Uterus (tissue), 7 donors: ENCODE measurements around a stretch of chr6.

DNA sequence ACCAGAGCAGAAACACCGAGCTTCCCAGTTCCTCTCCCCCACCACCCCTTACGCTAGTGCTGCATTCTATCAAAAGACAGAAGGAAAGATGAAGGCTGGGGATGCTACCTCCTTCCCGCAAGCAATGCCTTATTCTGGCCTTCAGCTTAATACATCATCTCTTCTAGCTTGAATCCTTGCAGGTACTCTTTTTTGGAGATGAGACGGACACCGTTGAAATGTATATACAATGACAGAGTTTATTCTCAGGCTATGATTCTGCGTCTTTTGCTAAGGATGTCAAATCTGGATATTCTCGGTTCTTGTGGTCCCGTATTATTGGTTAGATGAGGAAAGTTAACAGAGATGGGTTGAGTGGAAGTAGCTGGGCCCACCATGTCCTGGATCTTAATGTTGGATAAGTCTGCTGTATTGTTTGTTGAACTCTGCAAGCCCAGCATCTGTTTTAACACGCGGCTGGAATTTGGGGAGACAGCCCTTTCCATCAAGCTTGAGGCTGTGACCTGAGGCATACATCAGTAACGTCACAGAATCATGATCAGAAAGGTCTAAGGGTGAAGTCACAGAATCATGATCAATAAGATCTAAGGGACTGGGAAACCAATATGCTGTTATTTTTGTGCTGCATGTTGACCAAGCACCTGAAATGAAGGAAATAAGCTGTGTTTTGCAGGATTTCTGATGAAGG lies 103.9 kb downstream of the JARID2 start:
- PRO-cap, 4 experiments = no peak in any of the 4 experiments
- RAMPAGE, long total RNA, 2 experiments = no peak in any of the 2 experiments
- RRBS = no CpG with 5 or more reads among the region's 11 CpGs

DNA sequence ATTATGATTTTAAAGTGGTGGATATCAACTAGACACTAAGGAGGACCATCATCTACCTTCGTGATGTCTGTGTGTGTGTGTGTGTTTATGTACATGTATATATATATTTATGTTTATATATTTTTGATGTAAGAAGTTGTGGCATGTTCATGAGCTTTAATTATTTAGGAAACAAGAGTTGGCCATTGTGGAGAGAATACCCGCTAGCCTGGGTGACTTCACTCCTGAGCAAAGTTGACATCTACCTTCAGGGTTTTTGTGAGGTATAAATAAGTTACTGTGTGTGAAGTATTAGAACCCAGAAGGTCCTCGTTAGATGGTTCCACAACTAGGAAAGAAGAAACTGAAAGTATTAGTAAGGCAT lies 153.5 kb downstream of the JARID2 start:
- PRO-cap, 4 experiments = no peak in any of the 4 experiments
- RAMPAGE, long total RNA, 2 experiments = no peak in any of the 2 experiments
- RRBS = no CpG with 5 or more reads among the region's 3 CpGs

DNA sequence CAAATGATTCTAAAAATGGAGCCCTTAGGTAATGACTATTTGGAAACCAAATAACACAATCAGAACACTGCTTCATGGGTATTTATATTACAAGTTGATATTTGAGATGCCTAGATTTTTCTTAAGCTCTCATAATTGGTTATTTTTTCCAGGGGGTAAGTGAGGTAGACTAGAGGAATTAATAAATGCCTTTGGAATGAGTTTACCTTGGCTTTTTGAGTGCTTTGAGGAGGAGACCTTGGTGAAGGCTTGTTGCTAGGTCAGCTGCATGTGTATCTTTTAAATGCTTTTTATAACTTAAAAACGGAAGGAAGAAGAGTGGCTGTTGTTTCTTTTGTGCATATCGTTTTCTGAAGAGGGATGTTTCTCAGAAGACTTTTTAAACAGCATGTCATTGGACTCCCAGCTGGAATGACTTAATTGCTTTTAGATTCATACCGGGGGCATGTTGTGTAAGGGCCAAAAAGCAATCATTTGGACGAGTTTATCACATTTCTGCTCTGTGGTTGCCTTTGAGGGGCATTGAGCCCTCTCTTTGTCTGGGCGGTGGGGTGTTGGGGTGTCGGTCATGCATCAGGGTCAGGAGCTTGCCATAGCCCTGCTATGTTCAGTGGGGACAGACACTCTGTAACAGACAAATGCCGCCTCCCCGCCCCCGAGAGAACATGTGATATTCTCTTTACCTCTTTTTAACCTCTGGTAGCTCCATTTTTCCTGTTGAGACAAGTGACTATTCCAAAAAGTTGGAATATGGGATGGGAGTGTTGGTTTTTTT lies 185.9 kb downstream of the DTNBP1 start:
- PRO-cap, 4 experiments = no peak in any of the 4 experiments
- RAMPAGE, long total RNA, 2 experiments = no peak in any of the 2 experiments
- RRBS = no CpG with 5 or more reads among the region's 9 CpGs

DNA sequence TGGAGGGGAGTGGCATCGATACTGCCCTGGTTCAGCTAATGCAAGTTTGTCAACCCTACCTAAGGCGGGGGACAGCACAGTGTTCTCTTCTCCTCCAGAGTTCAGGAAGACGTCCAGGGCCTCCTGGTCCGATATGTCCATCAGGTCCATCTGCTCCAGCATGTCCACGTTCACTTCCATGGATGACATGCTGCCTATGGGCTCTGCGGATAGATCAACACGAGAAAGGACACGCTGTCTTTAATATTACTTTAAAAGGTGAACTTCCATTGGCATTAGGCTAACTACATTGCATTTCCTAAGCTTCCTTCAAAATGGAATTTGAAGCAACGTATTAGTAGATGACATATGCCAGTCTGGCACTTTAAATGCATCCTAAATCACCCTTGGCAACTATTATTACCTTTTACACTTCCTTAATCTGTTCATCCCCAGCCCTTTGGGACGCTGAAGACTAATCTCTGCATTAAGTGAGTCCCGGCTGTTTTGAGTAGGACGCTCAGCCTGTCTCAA lies 138.3 kb downstream of the DTNBP1 start:
- PRO-cap, 4 experiments = no peak in any of the 4 experiments
- RAMPAGE, long total RNA, 2 experiments = start-site peak on the minus strand in 1 of 2 experiments, centred at position 131 of the sequence, 11 reads per replicate
- RRBS = no CpG with 5 or more reads among the region's 12 CpGs

GRCh38 chr6:15621269-15622164 lies 41.3 kb downstream of the DTNBP1 start:
- PRO-cap, 4 experiments = peak in 2 of 4 experiments; most common minus-strand start chr6:15621827 (in 2)
- RAMPAGE, long total RNA, 2 experiments = no peak in any of the 2 experiments
- RRBS = no CpG with 5 or more reads among the region's 6 CpGs

GRCh38 chr6:15691206-15691682 lies 28.4 kb upstream of the DTNBP1 start:
- PRO-cap, 4 experiments = peak in 1 of 4 experiments; most common plus-strand start chr6:15691570 (in 1)
- RAMPAGE, long total RNA, 2 experiments = no peak in any of the 2 experiments
- RRBS = no CpG with 5 or more reads among the region's 16 CpGs

GRCh38 chr6:15727457-15727752 lies 64.6 kb upstream of the DTNBP1 start:
- PRO-cap, 4 experiments = no peak in any of the 4 experiments
- RAMPAGE, long total RNA, 2 experiments = no peak in any of the 2 experiments

GRCh38 chr6:15896964-15897642 lies 231.8 kb upstream of the MYLIP start:
- PRO-cap, 4 experiments = no peak in any of the 4 experiments
- RAMPAGE, long total RNA, 2 experiments = no peak in any of the 2 experiments
- RRBS = no CpG with 5 or more reads among the region's 6 CpGs

- PRO-cap, 4 experiments = peak in 1 of 4 experiments; most common plus-strand start chr6:16235867 (in 1)
- RAMPAGE, long total RNA, 2 experiments = no peak in any of the 2 experiments
- RRBS = no CpG with 5 or more reads among the region's 4 CpGs
These were observed 2.7 kb upstream of the GMPR start for GRCh38 chr6:16235578-16236189.

DNA sequence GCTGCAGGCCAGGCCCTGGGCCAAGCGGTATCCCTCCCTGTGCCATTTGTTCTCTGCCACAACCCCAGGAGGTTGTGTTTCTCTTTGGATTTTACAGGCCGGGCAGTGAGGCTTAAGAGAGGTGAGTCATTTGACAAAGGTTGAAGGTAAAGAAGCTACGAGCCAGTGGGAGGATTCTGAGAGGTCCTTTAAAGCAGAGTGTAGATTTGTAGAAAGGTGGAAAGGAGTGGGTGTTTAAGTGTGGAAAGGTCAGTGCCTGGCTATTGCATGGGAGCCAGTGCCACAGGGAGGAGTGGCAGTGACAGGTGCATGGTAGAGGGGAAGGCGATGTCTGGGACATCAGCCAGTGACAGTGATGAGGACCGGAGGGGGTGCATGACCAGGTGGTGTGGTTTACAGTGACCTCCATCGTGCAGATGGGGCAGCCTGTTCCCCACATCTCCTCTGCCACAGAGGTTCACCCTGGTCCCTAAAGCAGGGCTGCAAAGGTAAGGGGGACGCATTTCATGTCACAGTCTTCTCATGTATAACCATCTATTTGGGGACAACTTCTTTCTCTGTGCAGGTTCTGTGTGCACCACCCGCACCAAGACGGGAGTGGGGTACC lies 39.9 kb downstream of the GMPR start:
- PRO-cap, 4 experiments = no peak in any of the 4 experiments
- RAMPAGE, long total RNA, 2 experiments = no peak in any of the 2 experiments
- RRBS = no CpG with 5 or more reads among the region's 9 CpGs

DNA sequence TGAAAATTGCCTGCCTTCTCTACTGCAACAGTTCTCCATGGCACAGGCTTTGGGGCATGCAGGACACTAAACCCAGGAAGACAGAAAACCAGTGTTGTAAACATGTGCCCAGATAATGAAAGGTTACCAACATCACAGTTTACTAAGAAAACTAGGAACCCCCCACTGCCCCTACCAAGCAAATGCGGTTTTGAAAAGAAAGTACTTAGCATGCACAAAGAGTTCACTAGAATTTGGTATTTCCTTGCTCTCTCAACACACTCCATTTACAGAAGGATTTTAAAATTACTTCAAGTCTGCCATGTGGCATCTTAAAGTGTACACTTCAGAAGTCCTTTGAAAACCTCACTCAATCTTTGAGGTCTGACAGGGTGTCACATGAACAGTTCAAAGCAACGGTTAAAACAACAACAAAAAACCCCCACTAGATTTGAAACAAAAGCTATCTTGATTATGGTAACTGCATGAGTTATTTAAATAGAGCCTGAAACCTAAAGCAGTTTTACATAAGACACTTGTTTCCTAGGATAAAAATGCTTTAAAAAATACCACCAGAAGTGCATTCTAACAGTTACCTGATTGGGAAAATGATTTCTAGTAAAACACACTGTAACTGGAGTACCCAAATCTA lies 245.1 kb downstream of the GMPR start:
- PRO-cap, 4 experiments = no peak in any of the 4 experiments
- RAMPAGE, long total RNA, 2 experiments = no peak in any of the 2 experiments
- RRBS = no CpG with 5 or more reads among the region's 2 CpGs

GRCh38 chr6:16683741-16684395 lies 77.4 kb downstream of the ATXN1 start:
- PRO-cap, 4 experiments = no peak in any of the 4 experiments
- RAMPAGE, long total RNA, 2 experiments = no peak in any of the 2 experiments
- RRBS = no CpG with 5 or more reads among the region's 4 CpGs

DNA sequence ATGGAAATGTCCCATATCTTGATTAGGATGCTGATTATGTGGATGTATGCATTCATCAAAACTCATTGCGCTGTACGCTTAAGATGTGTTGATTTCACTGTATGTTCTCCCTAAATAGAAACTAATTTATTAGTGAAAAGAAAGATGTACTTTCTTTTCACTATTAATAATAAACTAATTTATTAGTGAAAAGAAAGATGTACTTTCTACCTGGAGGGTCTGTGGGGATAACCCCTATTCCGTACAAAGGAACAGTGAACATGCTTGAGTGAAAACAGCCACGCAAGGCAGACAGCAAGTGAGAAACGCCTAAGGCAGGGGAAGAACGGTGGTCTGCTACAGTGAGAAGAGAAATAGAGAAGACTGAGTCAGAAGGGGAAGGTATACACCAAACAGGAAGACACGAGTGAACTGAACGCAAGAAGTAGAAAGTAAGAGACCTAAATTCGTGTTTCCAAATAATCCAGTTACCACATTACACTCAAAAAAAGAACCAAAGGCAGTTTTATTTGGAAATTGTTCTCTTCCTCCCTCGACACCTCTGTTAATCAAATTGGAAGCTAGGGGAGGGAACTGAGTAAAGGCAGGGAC lies 49.1 kb downstream of the ATXN1 start:
- PRO-cap, 4 experiments = no peak in any of the 4 experiments
- RAMPAGE, long total RNA, 2 experiments = no peak in any of the 2 experiments
- RRBS = no CpG with 5 or more reads among the region's 10 CpGs

DNA sequence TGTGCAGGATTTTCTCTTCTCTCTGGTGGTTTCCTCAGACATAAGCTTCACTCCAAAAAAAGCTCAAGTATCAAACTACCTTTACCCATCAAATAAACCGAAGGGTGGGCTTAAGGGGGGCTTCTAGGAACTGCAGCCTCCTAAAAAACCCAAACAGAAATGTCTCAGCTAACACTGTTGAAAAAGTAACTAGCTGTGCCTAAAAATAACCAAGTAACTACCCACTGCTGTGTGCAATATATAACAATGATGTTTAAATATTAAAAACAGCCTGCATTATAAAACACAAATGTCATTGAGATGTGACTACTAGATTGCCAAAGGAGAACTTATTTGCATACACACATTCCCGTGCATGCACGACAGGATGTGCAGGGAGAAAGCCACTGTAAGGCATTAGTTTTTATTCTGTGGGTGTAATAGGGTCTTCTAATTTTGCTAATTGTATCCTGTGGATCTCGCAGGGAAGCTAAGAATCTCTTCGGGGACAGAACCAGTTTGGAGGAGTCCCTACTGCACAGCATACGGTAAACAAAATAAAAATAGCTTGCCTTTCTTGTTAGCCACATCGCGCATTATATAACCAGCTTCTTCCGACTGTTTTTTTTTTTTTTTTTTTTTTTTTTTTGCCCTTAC lies 2.2 kb downstream of the ATXN1 start:
- PRO-cap, 4 experiments = peak in 2 of 4 experiments; most common plus-strand start position 365 of the sequence (in 2); most common minus-strand start position 577 of the sequence (in 1)
- RAMPAGE, long total RNA, 2 experiments = no peak in any of the 2 experiments
- RRBS = no CpG with 5 or more reads among the region's 9 CpGs

DNA sequence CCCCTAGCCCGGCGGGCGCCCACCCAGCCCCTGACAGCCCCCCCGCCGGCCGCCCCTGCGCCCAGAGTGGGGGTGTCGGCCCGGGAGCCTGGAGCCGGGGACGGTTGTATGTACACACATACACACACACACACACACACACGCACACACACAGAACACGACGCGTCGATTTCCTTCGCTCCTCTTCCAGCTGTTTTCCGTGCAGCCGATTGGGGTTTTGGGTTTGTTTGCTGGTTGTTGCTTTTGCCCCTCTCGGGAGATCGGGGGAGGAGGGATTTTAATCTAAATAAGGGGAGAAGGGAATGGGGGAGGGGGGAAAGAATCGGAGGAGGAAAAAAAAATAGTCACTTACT lies 338 bp downstream of the ATXN1 start:
- PRO-cap, 4 experiments = peak in 1 of 4 experiments; most common plus-strand start position 135 of the sequence (in 1)
- RAMPAGE, long total RNA, 2 experiments = no peak in any of the 2 experiments
- RRBS = 3% methylated on average over 9 of the region's 22 CpGs

- PRO-cap, 4 experiments = peak in 4 of 4 experiments; most common plus-strand start chr6:16762358 (in 2); most common minus-strand start chr6:16762347 (in 2)
- RAMPAGE, long total RNA, 2 experiments = no peak in any of the 2 experiments
- RRBS = 1% methylated on average over 11 of the region's 46 CpGs
These were observed 1.2 kb upstream of the ATXN1 start for GRCh38 chr6:16762223-16763081.

- PRO-cap, 4 experiments = no peak in any of the 4 experiments
- RAMPAGE, long total RNA, 2 experiments = no peak in any of the 2 experiments
These were observed 26.0 kb upstream of the ATXN1 start for GRCh38 chr6:16787221-16787793.

DNA sequence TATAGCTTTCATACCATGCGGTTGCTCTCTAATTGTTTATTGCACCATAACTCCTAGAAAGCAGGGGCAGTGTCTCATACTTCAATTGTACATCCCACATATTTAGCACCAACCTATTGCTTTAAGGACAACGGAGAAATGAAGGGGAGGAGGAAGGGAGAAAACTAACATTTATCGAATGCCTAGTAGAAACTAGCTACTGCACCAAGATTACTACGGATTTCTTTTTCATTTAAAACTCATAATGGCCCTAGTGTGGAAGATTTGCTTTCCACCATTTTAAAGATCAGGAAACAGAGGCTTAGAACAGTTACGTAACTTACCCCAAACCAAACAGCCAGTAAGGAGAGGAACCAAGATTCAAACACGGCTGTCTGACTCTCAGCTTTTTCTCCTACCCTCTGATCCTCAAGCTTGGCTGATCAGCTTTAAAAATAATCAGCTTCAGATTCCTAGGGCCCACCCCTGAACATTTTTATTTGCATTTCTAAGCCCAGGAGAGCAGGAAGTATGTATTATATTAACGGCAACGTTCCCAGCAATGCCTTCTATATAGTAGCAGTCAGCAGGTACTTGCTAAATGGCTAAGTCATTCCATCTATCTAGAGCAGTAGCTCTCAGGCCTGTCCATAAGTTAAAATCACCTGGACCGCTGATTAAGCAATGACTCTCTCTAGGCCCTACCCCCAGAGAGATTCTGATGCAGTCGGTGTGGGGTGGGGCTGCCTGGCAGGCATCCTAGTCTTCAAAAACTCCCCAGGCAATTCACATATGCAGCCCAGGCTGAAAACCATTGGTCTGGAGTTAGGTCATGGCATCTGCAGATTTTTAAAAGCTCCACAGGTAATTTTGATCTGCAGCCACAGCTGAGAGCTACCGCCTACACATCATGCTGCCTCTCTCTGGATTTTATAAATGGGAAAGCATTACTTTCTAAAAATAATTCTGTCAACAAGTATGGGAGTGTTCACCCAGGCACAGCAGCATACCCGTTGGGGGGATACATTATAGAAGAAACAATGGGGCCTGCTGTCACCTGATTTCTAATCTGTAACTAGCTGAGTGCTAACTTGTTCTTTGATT lies 43.7 kb upstream of the ATXN1 start:
- PRO-cap, 4 experiments = no peak in any of the 4 experiments
- RAMPAGE, long total RNA, 2 experiments = no peak in any of the 2 experiments
- RRBS = no CpG with 5 or more reads among the region's 12 CpGs

DNA sequence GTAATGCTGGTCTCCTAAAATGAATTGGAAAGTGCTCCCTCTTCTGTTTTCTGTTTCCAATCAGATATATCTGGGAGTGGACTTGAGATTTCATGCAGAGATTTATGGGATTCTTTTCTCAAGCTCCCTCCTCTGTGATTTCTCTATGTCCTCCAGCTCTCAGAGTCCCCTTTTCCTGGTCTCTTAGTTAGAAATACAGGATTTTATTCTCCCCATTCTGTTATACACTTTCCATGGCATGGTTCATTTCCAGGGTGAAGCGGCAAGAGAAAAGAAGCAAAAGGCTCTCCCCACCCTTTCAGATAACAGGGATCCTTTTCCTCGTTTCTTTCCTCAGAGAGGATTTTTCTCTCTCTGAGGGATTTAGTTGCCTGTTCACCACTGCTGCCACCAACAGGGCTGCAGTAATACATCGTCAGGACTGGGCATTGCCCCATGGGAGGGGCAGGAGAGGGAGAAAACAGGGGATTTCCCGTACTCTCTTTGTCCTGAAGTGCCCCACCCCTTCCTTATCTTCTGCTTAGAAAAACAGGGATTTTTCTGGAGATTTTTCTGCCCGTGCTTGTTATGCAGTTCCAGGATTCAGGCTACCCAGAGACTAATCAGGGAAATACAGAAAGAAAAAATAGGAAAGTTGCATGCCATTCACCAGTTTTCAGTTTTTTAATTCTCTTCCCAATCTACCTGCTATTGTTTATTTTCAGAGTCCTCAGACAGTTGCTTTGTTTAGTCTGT lies 59.1 kb upstream of the STMND1 start:
- PRO-cap, 4 experiments = no peak in any of the 4 experiments
- RAMPAGE, long total RNA, 2 experiments = no peak in any of the 2 experiments
- RRBS = no CpG with 5 or more reads among the region's 5 CpGs

- PRO-cap, 4 experiments = no peak in any of the 4 experiments
- RAMPAGE, long total RNA, 2 experiments = no peak in any of the 2 experiments
- RRBS = no CpG with 5 or more reads among the region's 18 CpGs
These were observed 10.5 kb downstream of the RBM24 start for GRCh38 chr6:17291575-17292162.